Placental epithelial cell (primary cell): ENCODE measurements around the genes RAPGEF6 and FNIP1.

GRCh38 chr5:131171456-131171895 lies 732 bp downstream of the LYRM7 start:
- CAGE, long polyA plus RNA, result no peak

GRCh38 chr5:131274277-131274736 lies 10.5 kb downstream of the CDC42SE2 start:
- CAGE, long polyA plus RNA, result no peak

- CAGE, long polyA plus RNA, result no peak
These were observed 13.9 kb downstream of the CDC42SE2 start for GRCh38 chr5:131277659-131278217.

- CAGE, long polyA plus RNA, result no peak
These were observed 81.4 kb downstream of the CDC42SE2 start for GRCh38 chr5:131345272-131345626.

- CAGE, long polyA plus RNA, result no peak
These were observed 84.7 kb downstream of the CDC42SE2 start for GRCh38 chr5:131348512-131349046.

DNA sequence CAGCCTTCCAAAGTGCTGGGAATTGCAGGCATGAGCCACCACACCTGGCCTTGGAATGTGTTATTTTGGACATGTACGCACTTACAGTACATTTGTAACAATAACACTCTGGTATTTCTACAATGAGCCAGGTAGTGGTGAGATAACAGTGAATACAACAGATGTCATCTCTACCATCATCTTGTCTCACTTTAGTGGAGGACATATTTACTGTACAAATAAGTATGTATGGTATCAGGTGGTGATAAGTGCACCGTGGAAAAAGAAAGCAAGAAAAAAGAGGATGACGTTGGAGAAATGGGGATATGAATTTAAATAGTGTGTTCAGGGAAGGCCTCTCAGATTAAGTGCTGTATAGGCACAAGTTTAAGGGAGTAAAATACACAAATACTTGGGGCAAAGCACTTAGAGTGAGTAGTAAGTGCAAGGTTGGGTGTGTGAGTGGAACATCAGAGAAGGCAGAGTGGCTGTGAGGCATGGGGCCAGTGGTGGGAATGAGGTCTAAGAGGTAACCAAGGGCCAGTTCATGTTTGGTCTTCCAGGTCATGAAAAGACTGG lies 100.2 kb downstream of the CDC42SE2 start:
- CAGE, long polyA plus RNA, result no peak

GRCh38 chr5:131379552-131380500 lies 116.0 kb downstream of the CDC42SE2 start:
- CAGE, long polyA plus RNA, result no peak

GRCh38 chr5:131393310-131393871 lies 129.5 kb downstream of the CDC42SE2 start:
- CAGE, long polyA plus RNA, result no peak

- CAGE, long polyA plus RNA, result no peak
These were observed at the start of gene RAPGEF6 for GRCh38 chr5:131634503-131635278. Gene RAPGEF6 (minus strand): TSS chr5:131635229.

- CAGE, long polyA plus RNA, result no peak
These were observed at the start of gene FNIP1 for GRCh38 chr5:131795940-131797137. Gene FNIP1 (minus strand): TSS chr5:131797017.

DNA sequence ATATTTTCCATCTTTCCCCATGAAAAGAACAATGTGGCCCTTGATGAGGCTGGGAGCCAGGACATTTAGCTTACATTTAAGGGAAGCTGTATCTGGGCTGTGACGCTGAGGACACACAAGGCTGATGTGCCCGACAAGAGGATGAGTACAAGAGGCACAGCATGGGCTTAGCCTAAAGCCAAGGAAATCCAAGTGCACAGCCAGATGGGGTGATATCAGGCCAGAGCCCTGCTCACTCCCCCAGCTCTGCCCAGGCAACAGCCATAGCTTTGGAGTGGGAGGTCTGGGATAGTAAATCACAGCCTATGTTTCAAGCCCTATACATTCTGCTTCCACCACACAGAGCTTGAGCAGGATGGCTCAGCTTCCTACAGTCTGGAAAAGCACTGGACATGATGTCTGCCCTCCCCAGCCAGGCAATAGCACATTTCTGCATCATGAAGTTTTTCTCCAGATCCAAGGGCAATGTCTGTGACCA lies 28.0 kb downstream of the ACSL6 start:
- CAGE, long polyA plus RNA, result no peak

- CAGE, long polyA plus RNA, result no peak
These were observed 570 bp downstream of the P4HA2 start for GRCh38 chr5:132226857-132227708.

GRCh38 chr5:132265536-132266292 lies 8.2 kb downstream of the PDLIM4 start:
- CAGE, long polyA plus RNA, result no peak

GRCh38 chr5:132368218-132368759 lies 1.2 kb upstream of the SLC22A5 start:
- CAGE, long polyA plus RNA, result no peak

DNA sequence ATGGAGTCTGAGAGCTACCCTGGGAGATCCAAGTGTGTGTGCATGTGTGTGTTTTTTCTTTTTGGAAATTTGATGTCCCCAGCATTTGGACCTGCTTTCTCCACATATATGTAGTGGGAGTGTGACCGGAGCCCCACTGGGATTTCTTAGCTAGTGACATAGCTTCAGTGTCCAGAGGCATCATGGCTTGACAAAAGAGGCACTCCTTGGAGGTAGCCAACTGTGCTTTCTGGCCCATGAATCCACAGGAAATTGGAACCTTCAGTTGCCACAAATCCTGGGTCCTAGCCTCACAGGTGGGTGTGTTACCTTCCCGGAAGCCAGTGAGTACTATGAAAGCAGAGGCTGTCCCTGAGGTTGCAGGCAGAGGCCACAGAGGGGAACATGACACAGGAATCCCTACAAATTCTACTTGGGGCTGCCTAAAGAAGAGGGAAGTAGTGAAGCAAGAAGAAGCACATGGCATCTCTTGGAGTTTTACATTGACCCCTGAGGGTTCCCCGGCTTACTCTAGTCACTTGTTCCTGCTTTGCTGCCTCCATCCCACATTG lies 2.5 kb downstream of the SLC22A5 start:
- CAGE, long polyA plus RNA, result no peak

GRCh38 chr5:132389429-132389935 lies 20.0 kb downstream of the SLC22A5 start:
- CAGE, long polyA plus RNA, result no peak

- CAGE, long polyA plus RNA, result no peak
These were observed 41.9 kb downstream of the SLC22A5 start for GRCh38 chr5:132411539-132411689.

- CAGE, long polyA plus RNA, result no peak
These were observed 31.2 kb downstream of the IRF1 start for GRCh38 chr5:132459127-132459924.

DNA sequence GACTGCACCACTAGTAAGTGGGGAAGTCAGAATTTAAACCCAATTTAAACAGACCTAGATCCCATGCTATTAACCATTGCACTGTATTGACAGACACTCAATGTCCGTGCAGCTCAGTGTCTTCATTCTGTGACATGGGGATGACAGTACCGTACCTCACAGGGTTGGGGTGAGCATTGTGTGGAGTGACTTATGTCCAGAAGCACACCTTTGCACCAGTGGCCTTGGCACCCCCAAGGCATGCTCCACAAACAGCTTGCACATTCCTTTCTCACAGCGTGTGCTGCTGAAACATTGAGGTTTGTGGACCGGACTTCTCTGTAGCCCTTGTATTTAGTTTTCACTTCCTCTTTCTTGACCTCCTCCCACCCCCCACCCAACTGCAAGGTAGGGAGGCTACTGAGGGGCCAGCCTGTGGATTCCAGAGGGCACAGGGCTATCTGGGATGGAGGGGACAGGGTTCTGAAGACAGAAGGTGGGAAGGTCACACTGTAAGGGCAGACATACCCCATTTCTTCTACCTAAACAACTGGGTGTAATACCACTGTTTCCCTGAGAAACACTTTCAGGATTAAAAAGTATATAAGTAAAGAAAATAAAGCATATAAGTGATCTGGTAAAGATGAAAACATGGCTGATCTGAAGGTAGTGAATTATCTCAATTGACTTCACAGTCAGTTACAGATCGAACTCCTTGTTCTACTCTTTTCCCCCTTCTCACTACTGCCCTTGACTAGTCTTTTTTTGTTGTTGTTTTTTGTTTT lies 22.9 kb downstream of the IRF1 start:
- CAGE, long polyA plus RNA, result no peak

GRCh38 chr5:132476752-132477920 lies 13.4 kb downstream of the IRF1 start:
- CAGE, long polyA plus RNA, result no peak